Epidermal melanocyte (primary cell): ENCODE measurements around a stretch of chr1.

DNA sequence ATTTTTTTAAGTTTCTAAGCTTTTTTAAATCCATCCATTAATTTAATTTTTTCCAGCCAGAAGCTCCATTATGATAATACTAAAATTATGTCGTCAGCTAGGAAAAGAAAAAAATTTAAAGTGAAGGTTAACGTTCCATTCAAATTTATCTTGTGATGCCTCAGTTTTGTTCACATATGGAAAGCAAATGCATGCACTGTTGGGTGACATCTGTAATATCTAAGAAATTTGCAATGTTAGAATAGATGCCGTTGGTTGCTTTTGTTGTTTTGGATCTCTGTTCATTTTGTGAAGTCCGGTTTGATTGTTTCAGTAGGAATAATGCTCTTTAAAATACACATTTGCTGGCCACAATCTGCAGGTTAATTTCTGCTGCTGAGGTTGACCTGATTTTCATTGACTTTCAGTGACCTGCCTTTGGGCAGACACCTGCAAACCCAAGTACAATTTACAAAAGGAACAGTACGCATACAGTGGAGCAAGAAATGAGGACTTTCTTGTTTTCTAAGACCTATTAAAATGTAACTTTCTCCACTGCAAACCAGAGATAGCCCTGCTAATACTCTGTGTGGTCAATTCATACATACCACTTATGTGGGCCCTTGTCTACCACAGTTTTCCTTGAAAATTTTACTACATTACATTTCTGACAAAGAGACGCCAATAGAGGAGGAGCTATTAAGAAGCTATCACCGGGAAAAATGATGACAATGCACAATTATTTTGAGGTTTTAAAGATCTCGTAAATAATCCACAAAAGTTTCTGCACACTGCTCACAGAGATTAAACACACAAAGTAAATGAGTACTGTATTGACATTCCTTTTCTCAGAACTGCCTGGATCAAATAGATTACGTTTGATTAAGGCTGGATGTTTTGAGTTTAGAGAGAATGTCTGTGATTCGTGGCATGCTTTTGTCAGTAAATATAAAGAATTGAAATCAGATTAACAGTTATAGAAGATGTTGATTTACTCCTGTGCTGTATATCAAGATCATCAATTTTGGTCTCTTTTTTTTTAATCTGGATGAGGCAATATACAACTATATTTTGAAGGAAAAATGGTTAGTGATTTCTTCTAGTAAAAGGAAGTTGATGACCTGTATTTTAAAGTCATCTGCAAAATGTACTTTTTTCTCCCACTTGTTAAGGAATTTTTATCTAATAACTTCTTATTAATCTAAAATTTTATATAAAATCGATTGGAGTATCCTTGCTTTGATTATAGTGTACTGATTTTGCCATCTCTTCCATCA lies 141.9 kb downstream of the SDCCAG8 start:
- RRBS: no CpG with 5 or more reads among the region's 11 CpGs

DNA sequence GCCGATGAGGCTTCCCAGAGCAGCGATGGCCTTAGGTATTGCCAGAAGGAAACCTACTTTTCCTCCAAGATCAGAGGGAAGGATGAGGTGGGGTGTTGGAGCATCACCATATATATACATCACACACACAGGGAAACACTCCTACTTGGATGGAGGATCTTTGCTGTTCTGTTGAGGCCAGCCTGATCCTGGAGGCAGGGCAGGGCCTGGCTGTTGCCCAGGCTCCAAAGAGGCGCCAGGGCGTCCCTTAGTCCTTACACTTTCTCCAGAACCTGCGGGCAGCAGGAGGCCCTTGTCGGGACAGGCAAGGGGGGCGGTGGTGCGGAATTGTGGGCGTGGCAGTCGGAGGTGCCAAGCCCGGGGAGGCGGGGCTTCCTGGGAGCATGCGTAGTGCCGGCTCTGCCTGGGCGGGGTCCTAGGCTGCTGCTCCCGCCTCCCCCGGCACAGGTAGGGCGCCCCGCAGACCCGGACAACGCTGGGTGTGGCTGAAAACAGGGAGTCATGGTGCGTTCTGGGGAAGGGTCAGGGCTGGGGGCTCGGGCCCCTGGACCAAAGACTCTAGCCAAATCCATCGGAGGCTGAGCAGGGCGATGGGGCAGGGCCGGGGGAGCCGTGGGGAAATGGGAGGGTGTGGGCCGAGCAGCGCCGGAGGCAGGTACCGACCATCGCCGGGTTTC lies 231.7 kb downstream of the SDCCAG8 start:
- RRBS: 29% methylated on average over 13 of the region's 33 CpGs

DNA sequence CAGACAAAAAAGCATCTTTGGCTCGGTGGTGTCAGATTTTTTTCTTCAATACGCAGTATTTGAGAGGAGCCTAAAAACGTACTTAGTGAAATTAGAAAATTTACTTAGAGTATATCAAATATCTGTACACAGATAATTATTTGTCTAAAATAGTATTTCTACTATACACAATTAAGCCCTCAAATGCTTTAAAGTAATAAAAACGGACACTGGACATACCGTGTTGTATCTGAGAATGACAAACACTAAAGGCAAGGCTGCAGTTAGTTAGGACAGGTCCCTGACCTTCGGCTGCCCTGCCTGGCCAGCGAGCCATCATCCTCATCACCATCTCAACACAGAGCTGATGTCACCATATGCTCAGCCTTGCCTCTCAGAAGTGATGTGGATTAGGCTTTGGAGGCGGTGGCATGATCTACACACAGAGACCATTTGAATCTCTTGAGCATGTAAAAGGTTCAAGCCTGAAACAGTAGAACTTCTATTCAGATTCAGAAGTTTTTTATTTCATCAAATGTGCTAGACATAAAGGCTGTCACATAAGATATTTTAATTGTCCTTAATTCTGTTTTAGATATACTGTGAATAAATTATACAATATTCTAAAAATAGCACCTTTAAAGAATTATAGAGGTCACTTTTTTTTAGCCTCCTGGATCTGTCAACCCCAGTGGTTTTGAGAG lies 244.7 kb downstream of the SDCCAG8 start:
- RRBS: no CpG with 5 or more reads among the region's 8 CpGs

GRCh38 chr1:243621113-243621751 lies 228.8 kb downstream of the AKT3 start:
- RRBS: no CpG with 5 or more reads among the region's 5 CpGs

GRCh38 chr1:244048303-244049104 lies 2.6 kb upstream of the ZBTB18 start:
- RRBS: 4% methylated on average over 23 of the region's 96 CpGs

DNA sequence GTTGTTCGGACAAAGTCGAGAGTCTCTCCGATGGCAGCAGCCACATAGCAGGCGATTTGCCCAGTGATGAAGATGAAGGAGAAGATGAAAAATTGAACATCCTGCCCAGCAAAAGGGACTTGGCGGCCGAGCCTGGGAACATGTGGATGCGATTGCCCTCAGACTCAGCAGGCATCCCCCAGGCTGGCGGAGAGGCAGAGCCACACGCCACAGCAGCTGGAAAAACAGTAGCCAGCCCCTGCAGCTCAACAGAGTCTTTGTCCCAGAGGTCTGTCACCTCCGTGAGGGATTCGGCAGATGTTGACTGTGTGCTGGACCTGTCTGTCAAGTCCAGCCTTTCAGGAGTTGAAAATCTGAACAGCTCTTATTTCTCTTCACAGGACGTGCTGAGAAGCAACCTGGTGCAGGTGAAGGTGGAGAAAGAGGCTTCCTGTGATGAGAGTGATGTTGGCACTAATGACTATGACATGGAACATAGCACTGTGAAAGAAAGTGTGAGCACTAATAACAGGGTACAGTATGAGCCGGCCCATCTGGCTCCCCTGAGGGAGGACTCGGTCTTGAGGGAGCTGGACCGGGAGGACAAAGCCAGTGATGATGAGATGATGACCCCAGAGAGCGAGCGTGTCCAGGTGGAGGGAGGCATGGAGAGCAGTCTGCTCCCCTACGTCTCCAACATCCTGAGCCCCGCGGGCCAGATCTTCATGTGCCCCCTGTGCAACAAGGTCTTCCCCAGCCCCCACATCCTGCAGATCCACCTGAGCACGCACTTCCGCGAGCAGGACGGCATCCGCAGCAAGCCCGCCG lies 3.3 kb downstream of the ZBTB18 start:
- RRBS: no CpG with 5 or more reads among the region's 27 CpGs

- RRBS: no CpG with 5 or more reads among the region's 9 CpGs
These were observed 5.4 kb downstream of the ZBTB18 start for GRCh38 chr1:244056269-244057047.

DNA sequence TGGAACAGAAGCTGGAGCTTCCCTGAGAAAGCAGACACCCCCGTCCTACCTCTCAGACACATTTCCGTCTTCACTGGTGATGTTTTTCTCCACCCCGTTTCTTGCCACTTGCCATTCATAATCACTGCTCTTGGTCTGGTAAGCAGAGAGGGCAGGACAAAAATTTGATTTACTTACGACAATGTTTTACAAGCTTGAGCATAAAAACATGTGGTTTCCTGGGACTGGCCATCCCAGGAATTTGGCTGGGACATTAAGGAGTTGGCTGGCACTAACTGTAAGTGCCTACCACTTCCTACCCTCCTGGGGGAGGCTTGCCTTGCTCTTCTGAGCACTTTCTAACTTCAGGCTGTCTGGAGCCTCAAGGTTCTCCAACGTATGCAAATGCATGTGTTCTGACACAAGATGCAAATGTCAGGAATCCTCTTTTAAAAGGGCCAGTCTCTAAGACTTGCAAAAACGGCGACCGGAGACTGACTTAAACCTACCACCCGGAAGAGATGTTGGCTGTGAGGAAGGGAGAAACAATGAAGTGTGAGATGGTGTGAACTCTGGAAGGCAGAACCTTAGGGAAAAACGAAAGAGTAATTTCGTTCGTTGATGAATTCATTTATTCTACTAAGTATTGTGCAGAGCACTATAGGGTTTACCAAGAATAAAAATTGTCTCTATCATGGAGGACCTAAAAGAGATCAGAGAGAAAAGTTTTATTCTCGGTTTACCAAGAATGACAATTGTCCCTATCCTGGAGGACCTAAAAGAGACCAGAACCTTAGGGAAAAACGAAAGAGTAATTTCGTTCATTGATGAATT lies 24.4 kb downstream of the ZBTB18 start:
- RRBS: no CpG with 5 or more reads among the region's 15 CpGs

DNA sequence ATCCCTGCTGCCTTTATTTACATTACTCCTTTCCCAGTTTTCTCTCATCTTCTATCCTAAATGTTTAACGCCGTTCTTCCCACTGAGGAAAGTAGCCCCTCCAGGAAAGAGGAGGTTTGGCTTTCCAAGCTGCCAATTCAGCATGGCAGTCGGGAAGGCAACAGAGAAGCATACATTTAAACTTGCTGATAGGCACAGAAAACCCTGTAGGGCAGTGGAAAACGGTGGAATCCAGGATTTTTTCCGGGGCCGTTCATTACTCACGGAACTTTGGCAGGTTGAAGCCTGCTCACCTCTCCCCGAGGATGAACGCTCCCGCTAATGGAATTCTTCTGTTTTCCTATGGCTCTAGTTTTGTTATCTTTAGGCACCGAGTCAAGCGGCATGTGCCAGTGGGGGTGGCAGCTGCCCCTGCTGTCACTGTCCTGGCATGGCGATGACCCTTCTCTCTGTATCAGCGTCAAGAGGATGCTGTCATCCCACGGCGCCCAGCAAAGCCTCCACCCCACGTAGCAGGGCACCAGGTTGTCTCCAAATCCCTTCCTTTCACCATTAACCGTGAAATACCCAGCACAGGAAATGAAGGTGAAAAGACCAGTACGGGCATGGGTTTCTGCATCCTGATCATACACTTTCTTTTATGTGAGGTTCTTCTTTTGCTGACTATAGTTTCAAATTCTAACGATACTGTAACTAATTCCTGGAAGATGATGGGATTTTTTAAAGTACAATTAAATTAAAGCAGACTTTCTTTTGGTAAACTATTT lies 48.4 kb downstream of the ZBTB18 start:
- RRBS: no CpG with 5 or more reads among the region's 20 CpGs

- RRBS: no CpG with 5 or more reads among the region's 15 CpGs
These were observed 78.7 kb upstream of the C1orf100 start for GRCh38 chr1:244273587-244274373.

DNA sequence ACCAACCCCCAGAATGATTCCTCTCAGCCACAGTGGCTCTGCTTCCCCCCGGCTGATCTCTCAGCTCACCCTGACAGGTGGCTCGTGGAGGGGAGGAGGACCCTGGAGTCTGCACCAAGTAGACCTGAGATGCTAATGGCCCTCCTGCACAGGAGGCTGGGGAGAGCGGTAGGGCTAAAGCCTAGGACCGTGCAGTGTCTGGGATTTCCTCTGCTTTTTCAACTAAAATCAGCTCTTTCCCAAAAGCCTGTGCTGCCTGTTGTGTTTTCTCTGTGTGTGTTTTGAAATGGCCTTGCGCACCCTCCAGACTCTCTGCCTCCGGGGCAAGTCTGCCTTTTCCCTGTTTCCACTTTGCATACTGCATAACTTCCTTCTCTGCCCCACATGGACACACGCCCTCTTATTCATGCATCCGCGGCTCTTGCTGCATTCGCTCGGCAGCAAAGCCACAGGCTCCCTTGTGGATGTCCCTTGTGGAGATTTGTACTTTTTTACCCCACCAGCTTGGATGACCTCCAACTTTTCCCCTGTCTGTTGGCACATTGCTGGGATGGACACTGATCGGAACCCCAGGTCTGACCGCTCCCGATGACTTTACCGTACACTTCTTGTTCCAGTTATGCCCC lies 48.4 kb upstream of the C1orf100 start:
- RRBS: no CpG with 5 or more reads among the region's 15 CpGs

GRCh38 chr1:244437416-244438102 lies 14.2 kb downstream of the ADSS2 start:
- RRBS: no CpG with 5 or more reads among the region's 1 CpG

DNA sequence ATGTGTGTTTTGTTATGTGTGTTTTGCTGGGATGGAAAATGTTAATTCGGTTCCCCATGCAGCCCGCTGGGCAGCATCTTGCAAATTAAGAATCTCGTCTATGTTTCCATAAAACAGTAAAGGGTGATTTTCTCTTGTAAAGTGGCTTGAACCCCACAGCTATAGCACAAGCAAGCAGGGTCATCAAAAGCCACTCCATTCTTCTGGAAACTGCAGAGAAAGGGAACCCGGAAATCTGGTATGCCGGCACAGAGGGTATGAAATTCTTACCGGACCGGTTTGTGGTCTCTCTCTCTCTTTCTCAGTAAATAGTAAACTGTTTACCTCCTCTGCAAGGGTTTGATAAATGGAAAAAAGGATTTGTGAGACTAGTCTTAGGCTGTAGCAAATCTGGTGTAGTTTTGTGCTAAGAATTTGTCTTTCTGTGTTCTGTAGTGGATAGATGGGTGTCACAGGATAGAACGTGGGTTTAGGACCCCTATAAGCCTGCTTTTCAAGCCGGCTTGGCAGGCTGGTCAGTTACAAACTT lies 2.7 kb upstream of the ADSS2 start:
- RRBS: no CpG with 5 or more reads among the region's 9 CpGs

GRCh38 chr1:244673076-244673541 lies 20.2 kb downstream of the DESI2 start:
- RRBS: no CpG with 5 or more reads among the region's 3 CpGs

DNA sequence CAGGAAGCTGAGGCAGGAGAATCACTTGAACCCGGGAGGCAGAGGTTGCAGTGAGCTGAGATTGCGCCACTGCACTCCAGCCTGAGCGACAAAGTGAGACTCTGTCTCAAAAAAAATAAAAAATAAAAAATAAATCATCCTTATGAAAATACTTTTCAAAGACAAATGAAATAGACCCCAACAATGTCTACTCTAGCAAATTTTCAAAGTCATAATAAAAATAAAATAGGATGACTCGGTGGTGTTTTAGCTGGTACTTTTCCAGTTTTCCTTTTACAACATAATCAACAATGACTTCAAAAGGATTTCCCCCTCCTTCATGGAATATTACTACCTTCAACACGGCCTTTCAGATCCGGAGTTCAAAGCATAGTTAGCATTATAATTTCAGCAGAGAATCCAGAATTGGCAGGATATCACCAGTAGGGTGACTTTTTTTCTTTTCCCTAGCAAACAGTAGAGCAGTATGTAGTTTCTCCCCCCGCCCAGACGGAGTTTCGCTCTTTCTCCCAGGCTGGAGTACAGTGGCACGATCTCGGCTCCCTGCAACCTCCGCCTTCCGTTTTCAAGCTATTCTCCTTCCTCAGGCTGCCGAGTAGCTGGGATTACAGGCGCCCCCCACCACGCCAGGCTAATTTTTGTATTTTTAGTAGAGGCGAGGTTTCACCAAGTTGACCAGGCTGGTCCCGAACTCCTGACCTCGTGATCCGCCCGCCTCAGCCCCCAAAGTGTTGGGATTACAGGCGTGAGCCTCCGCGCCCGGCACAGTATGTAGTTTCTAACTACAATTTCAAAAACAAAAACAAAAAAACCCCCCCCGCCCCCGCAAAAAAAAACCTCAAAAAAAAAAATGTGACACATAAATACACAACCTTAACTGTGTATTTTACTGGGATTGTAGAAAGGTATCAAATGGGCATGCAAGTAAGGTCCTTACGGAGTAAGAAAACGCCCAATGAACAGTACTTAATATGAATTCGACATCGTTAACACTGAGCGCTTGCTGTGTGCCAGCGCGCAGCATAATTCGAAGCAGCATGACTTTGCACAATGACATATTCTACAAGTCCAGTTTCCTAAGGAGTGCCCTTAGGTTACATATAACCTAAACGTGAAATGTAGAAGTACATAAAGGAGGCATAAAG lies 1.6 kb upstream of the COX20 start:
- RRBS: no CpG with 5 or more reads among the region's 36 CpGs

DNA sequence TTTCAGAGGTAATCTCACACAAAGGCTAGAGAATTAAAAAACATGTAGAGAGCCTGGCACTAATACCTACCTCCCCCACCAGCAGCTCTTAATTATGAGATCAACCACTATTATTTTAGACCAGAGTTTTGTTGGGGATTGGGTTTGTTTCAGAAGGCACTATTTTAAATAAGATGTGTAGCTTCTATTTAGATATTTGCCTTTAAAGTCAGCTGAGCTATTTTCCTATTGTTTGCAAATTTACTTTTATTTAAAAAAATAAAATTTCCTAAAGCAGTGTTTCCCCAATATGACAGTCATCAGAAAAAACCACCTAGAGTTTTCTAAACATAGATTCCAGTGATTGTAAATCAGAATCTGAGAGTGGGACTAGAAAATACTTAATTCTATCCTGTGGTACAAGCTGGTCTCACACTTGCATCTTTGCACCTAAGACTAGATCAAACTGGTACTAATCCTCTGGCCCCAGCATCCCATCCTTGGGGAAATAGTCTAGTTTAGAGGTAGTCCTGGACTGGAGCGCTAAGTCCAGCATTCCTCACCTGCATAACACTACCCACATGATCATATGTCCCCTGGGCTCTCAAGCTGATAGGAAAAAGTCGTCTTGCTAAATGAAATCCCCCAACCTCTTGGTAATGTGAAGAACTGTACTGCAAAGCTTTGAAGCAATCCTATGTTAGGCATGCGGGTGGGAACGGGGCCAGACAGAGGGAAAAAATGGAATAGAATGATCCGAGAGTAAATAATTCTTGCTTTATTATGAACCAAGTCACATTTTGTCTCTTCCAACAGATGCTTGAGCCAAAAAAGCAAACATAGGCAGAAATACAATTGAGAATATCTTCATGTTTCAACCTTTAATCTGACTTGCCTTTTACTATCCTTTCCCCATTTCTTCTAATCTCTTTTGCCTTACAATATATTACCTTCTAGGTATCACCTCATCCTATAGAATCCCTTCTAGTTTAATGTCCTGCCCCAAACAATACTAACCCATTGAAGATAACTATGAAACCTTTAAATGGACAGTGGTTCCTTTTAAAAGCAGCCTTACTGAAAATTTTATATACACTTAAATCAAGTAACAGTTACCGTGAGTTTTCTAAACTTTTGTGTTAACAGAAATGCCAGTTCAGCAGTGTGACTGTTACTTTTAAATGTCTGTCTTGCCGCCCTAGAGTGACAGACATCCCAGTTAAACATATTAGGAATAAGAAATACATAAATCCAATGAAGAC lies 4.9 kb downstream of the COX20 start:
- RRBS: no CpG with 5 or more reads among the region's 7 CpGs

GRCh38 chr1:244865516-244865783 lies 1.1 kb upstream of the HNRNPU start:
- RRBS: no CpG with 5 or more reads among the region's 4 CpGs

DNA sequence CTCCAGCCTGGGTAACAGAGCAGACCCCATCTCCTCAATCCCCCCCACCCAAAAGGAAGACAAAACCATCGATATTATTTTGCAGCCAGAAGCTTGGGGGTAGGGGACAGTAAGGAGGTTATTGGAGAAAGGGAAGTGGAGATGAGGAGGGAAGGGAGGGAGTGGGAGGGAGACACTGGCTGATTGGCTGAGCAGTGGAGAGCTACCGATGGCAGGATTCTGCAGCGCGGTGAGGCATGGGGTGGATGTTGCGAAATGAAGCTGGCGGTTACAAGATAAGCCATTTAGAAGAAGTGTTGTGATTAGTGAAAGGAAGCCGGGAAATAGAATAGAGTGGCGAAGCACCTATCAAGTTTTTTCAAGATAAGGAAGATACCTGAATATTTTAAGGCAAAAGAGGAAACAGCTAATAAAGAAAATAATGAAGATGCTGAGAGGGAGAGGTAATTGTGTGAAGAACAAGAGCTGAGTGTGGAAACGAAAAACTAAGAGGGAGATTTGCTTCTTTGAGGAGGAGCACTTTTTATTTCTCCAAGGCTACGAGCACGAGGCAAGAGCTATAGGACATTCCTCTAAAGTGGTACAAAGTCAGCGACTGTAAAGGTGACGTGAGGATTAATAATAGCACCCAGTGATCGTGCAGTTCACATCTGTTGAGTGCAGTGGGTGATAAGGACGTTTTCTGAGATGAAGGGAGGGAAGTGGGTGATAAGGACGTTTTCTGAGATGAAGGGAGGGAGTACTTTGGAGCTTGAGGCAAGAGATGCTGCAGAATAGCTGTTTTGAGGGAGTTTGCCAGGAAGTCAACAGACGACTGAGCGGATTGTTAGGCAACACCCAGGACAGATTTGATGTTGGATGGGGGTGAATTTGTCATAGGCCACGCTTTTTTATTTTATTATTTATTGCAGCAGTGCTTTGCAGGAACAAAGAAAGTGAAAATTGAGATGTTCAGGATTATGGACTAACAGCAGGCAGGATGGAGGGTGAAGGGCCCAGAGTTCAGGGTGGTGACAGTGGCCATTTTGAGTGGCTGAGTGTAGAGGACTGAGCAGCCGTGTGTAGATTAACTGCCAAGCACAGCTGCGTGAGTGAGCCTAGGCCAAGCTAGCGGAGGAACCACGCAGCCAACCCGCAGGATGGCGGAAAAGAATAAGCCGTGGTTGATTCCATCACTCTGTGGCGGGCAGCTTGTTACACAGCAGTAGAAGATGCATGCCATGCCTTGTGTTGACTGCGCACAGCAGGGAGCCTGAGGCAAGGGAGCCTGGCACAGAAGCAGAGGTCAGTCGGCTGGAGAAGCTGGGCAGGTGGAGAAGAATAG lies 82.3 kb downstream of the EFCAB2 start:
- RRBS: no CpG with 5 or more reads among the region's 29 CpGs

DNA sequence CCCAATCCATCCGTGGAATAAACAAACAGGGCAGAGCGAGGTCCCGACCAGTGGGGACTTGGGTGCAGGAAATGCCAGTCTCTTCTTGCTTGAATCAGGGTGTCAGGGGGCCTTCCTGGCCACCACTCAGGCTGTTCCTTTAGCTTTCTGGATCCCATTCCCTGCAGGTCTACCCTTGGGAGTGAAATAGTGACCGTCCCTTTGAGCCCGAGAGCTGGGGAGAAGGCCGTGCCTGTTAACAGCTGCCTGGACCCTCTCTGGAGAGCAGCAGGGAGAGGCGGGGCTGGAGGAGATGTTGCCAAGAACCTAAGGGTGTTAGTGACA lies 444.0 kb downstream of the KIF26B start:
- RRBS: no CpG with 5 or more reads among the region's 7 CpGs